ENCODE measurements around the gene C20orf203.

GRCh38 chr20:32524931-32525503, 60.1 kb downstream of the NOL4L start:
- RRBS: no CpG with 5 or more reads among the region's 12 CpGs

- RRBS: 79% methylated on average over 1 of the region's 28 CpGs
These were observed 46.5 kb downstream of the NOL4L start for GRCh38 chr20:32538268-32539432.

DNA sequence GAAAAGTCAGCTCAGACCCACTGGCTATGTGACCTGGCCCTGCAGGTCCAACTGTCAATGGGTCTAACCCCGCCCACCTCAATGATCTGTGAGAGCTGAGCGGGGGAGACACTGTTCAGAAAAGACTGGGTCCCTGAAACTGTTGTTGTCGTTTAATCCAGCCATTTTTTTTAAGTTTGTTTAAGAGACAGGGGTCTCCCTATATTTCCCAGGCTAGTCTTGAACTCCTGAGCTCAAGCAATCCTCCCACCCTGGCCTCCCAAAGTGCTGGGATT, at the start of gene C20orf203:
C20orf203 (minus strand) TSS at position 30 of the 275 bp plus-strand sequence.
- RRBS: no CpG with 5 or more reads among the region's 3 CpGs

DNA sequence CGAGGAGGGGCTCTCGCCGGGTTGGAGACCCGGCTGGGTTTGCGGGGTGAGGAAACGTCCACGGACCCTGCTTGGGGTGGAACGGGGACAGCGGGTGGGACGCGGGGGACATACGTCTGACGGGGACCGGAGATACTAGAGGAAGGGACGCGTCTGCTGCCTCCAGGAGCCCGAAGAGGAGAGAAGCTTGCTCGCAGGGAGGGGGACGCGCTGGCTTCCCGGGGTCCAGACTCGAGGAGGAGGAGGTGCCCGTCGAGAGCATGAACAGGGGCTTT, 568 bp downstream of the DNMT3B start:
- RRBS: 2% methylated on average over 18 of the region's 24 CpGs

DNA sequence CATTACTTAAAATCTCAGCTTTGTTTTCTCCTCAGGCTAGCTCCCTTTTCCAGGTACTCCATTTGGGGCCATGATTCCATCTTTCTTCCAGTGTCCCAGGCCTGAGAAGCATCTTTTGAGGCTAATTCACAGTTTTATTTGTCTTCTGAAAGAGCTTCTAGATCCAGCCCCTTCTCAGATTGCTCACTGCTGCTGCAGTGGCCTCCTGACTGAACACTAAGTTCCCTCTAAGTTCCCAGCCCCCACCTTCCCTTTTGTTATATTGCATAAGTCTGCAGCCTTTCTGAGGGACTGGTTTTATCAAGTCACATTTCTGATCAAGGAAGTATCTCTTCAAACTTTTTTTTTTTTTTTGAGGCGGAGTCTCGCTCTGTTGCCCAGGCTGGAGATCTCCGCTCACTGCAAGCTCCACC, 10.7 kb downstream of the MAPRE1 start:
- RRBS: no CpG with 5 or more reads among the region's 3 CpGs

DNA sequence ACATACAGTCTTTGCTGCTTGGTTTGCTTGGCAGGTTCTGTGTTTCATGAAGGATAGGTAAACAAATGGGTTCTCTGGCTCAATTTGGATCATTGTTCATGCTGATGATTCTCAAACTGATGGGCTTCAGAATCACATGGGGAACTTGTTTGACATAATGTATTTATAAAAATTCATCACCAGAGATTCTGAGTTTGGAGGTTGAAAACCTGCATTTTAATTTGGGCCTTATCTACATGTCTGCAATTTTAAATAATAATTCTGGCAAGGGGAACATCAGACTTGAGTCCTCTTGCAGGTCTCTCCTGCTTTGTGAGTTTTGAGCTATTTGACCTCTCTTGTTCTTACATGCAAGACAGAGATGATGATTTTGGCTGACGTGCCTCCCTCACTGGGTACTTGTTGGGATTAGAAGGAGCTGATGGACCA, 6.9 kb upstream of the EFCAB8 start:
- RRBS: no CpG with 5 or more reads among the region's 1 CpG

GRCh38 chr20:32980263-32981081, 23.8 kb downstream of the SUN5 start:
- RRBS: no CpG with 5 or more reads among the region's 17 CpGs

DNA sequence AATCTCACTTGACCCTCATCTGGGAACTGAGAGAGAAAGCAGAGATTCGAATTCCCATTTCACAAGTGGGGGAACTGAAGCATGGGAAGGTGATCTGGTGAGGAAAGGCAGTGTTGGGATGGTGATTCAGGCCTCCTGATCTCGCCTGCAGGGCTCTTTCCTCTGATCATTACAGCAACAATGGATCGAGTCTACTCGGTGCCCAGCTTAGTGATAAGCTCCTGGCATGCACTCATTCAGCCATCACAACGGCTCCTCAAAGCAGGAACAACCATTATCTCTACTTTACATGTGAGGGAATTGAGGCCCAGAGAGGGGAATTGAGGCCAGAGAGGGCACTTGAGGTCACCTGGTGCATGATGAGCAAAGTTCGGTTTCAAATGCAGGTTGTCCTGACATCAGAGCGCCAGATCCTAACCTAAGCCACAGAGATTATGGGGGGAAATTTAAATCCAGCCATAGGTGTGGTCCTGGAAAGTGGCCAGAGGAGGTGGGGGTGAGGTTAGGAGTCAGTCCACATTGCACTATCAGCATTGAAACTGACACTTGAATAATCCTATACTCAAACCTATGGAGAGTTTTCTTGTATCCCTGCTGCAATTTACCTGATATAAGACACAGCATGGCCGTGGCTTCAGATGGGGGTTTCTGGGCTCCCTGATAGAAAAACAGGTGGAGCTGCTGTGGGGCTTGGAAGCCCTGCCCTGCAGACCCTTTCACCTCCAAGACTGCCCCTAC, 41.9 kb upstream of the BPIFA2 start:
- RRBS: no CpG with 5 or more reads among the region's 8 CpGs

DNA sequence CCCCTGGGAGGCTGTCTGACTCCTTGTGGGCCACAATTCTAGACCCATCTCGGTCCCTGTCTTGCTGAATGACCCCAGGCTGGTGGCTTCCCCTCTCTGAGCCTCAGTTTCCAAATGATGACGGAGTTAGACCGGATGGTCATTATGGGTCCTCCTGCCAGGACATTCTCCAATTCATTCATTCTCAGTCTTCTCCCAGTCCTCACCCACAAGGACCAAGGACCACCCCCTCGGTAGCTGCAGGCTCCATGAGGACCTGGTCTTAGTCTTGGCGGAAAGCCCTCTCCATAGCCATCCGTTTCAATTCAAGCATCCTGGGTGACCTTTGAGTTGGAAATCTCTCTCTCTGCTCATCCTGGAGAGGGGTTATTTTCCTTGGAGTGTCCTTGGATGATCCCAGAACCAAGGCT, 272 bp upstream of the BPIFA2 start:
- RRBS: no CpG with 5 or more reads among the region's 6 CpGs

DNA sequence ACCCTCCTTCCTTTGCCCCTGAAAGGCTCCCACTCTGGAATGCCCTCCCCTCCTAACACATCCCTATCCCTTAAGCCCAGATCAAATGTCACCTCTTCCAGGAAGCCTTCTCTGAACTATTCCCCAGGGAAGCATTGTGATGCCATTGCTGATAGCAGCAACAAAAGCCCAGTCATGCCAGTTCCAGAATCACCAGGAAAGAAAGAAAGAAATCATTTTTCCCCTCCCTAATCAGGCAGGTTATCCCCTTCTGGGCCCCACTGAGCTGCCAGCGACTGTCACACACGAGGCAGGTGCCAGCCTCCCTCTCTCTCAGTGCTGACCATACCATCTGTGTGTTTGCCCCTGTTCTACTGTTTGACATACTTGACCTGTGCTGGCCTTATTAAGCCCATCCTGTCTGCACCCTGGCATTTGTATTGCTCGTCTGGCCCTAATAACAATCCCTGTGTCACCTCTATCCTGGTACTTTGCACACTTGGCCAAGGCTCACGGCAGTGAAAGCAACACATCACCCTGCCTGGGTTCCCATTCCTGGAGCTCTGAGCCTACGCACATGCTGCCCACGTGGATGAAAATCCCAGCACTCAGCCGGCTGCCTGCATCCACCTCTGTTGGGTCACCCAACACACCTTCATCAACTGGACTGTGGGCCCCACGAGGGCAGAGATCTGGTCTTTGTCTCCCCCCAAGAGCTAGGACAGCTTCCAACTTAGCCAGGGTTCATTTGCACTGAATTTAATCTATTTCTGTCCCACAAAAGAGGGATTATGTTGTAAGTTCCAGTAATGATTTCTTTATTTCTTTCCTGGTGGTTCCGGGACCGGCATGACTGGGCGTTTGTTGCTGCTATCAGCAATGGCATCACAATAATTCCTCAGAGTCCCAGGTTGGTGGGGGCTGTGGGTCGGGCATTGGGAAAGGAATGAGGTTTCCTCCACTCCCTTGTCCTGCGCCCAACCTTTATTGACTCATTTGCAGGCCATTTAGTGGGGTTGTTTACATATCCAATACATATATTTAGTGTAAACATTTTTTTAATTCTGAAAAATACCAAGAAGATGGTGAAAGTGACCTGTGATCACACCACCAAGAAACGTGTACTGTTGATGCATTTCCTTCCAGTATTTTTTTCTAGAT, 5.2 kb upstream of the BPIFB1 start:
- RRBS: no CpG with 5 or more reads among the region's 14 CpGs

- RRBS: no CpG with 5 or more reads among the region's 3 CpGs
These were observed 741 bp upstream of the CDK5RAP1 start for GRCh38 chr20:33402131-33402388.

GRCh38 chr20:33409062-33409550, 7.8 kb upstream of the CDK5RAP1 start:
- RRBS: no CpG with 5 or more reads among the region's 4 CpGs

GRCh38 chr20:33422801-33424045, 20.3 kb downstream of the SNTA1 start:
- RRBS: 80% methylated on average over 3 of the region's 16 CpGs

GRCh38 chr20:33433369-33433926, 10.1 kb downstream of the SNTA1 start:
- RRBS: no CpG with 5 or more reads among the region's 10 CpGs

DNA sequence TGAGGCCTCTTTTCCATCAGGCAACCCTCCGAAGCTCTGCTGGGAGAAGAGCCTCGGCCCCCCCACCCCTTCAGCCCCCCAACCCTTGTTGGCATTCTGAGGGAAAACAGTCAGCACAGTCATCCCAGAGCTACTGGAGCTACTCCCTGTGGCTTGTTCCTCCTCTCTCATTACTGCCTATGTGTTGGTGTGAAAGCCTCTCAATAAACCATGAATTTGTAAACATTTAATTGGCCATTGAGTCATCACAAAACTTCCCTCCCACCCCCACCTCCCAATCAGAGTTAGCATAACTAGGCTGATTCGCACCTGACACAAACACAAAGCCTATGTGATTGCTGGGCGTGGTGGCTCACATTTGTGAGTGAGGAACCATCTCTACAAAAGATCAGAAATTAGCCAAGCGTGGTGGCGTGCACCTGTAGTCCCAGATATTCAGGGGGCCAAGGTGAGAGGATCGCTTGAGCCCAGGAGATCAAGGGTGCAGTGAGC, 17.1 kb upstream of the SNTA1 start:
- RRBS: no CpG with 5 or more reads among the region's 7 CpGs

DNA sequence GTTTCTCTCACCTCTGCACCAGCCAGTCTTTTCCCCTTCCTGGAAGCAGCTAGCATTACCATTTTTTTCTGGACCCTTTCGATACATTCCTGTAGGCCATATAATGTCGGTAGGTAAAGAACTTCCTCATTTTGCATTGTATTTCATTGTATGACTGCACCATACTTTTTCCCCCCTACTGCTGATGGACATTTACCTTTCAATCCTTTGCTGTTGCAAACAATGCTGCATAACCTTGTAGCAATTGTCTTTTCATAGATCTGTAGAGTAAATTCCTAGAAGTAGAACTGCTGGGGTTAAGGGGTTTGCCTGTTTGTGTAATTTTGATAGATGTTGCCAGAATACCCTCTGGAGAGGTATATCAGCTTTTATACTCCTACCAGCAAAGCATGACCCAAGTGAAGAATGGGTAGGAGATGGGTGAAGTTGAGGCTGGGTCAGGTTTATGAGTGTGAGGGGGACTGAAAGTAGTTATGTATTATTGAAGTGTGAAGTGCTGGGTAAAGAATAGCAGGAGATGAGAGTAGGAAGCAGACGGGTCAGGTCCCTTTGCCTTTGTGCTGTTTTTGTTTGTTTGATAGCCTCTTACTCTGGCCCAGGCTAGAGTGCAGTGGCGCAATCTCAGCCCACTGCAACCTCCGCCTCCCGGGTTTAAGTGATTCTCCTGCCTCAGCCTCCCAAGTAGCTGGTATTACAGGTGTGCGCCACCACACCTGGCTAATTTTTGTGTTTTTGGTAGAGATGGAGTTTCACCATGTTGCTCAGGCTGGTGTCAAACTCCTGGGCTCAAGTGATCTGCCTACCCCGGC, 17.8 kb downstream of the CBFA2T2 start:
- RRBS: no CpG with 5 or more reads among the region's 8 CpGs

- RRBS: no CpG with 5 or more reads among the region's 19 CpGs
These were observed 10.8 kb upstream of the C20orf144 start for GRCh38 chr20:33651085-33652034.

- RRBS: 3% methylated on average over 24 of the region's 37 CpGs
These were observed 934 bp downstream of the C20orf144 start for GRCh38 chr20:33662909-33663613.

DNA sequence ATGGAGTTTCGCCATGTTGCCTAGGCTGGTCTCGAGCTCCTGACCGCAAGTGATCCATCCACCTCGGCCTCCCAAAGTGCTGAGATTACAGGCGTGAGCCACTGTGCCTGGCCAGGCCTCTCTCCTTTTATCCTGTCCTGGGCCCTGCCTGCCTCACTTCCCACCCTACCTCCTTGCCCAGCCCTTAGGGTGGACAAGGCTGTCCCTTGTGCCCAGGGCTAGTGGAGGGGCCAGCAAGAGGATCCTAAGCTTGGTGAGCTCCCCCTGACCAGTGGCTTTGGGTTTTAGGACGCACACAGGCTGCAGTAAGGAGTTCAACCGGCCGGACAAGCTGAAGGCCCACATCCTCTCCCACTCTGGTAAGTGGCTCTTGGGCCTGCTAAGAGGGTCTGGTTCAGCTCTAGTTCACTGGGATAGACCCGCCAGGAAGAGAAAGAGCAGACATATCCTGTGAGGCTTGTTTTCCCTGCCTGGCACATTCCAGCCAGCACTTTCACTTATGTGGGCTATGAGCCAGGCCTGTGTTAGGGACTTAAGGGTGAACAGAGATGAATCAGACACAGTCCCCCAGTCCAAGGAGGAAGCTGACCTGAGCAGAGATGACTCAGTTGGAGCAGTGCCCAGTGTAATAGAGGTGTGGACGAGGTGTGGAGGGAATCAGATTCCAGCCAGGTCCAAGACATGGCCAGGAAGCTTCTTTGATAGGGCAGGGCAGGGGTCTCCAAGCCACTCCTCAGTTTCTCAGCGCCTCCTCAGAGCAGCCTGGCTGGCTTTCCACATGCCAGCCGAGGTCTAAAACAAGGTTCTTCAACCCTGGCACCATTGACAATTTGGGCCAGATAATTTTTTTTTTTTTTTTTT, 21.7 kb upstream of the CHMP4B start:
- RRBS: no CpG with 5 or more reads among the region's 12 CpGs

DNA sequence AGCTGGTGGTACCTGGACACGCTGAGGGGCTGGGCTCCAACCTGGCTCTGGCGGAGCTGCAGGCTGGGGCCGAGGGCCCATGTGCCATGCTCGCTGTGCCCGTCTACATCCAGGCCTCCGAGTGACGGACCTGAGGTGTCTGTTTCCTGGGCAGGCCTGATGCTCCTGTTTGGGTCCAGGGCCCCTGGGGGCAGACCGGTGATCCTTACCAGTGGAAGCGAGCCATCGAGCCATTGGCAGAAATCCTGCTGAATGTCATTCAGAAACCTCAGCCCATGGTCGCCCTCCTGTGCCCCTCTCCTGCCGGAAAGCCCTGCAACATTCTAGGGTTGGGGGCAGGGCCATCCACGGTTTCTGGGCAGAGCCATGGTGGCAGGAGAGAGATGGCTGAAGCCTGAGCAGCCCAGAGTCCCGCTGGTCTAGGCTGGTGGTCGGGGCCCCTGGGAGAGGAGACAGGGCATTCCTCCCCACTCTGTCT, 19.7 kb upstream of the CHMP4B start:
- RRBS: 91% methylated on average over 5 of the region's 15 CpGs